NB4 (cell line): Measurements from ENCODE around the genes CT45A3 and RBMX.

DNA sequence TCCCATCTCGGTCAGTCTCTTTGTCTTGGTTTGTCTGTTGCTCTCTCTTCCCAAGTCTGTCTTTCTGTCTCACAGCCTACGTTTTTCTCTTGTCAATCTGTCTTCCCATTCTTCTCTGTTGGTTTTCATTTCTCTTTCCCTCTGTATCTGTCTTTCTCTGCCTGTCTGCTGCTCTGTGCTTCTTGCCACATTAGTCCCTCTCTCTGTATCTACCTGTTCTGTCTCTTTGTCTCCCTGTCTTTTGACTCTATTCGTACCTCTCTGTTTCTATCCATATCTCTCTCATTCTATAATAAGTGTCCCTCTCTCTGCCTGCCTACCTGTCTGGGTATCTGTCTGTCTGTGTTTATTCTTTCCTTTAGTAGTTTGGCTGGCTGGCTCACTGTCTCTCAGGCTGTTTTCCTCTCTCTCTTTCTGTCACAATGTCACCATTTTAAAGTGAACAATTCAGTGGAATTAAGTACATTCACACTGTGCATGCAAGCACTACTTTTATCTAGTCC is 152.3 kb downstream of the ENOX2 start:
- RRBS, result no CpG with 5 or more reads among the region's 3 CpGs

DNA sequence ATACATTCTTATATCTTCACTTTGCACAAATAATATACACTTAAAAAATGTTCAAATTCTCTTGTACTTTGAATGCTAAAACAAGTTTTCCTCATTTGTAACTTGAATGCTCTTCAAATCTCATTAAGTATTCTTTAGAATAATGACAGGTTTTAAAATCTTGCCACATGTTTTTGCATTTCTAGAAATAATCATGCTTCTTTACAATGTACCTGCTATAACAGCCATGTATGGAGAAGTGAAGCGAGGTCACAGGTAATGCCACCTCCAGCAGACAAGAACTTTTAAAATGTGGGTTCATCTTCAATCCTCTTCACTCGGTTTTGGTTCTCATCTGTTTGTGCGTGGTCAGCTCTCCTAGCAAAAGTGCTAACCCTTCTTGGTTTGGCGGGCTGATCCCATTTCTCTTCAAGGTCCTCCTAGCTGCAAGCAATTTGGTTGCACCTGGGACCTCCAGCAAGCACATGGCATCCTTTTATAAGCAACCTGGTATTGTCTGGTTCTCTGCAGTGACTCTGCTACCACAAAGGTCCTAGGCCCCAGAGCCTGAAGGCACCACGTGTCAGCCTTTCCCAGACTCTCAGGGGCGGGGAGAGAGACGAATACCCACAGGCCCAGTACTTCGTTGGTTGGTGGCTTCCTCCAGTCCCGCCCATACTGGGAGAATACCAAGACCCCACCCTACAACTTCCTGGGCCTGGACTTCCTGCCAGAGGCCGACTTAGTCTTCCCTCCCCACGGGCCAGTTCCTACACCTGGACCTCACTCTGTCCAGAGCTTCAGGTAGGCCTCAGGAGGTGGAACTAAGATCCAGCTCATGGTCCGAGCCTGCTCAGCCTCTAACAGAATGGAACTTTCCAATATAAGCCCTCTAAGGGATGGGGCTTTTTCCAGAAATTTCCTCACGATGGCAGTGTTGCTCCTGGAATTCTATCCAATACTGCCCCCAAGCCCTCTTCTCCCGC is 192.7 kb upstream of the STK26 start:
- RRBS, result no CpG with 5 or more reads among the region's 14 CpGs

GRCh38 chrX:132161380-132162461 is 33.9 kb upstream of the FRMD7 start:
- RRBS, result no CpG with 5 or more reads among the region's 37 CpGs

DNA sequence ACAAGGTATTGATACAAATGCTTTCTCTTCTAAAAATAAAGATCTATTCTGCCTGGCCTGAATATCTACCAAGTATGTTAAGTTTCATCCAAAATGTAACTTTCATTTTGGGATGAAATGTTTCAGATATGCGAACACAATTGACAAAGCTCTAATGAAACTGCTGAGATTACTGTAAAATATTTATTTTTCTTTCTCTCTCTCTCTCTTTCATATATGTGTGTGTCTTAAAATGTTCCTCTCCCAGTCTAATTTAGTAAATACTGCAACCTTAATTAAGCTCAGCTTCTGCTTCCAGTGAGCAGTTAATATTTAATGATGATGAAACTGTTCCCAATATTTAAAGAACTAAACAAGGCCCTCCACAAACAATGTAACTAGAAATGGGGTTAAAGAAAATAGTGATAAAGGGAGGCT is 71.9 kb downstream of the MBNL3 start:
- RRBS, result no CpG with 5 or more reads among the region's 1 CpG

- RRBS, result no CpG with 5 or more reads among the region's 2 CpGs
Measured at GRCh38 chrX:132565117-132565568, 76.3 kb upstream of the MBNL3 start.

GRCh38 chrX:133445562-133445888 is 30.2 kb upstream of the GPC4 start:
- RRBS, result no CpG with 5 or more reads among the region's 6 CpGs

- RRBS, result 74% methylated on average over 13 of the region's 57 CpGs
Measured at GRCh38 chrX:134172332-134173071, 64.5 kb upstream of the CCDC160 start.

DNA sequence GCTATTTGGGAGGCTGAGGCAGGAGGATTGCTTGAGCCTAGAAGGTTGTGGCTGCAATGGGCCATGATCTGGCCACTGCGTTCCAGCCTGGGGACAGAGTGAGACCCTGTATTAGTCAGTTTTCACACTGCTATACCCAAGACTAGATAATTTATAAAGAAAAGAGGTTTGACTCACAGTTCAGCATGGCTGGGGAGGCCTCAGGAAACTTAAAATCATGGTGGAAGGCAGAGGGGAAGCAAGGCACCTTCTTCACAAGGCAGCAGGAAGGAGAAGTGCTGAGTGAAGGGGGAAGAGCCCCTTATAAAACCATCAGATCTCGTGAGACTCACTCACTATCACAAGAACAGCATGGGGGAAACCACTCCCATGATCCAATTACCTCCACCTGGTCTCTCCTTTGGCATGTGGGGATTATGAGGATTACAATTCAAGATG is 31.9 kb upstream of the MOSPD1 start:
- RRBS, result no CpG with 5 or more reads among the region's 2 CpGs

DNA sequence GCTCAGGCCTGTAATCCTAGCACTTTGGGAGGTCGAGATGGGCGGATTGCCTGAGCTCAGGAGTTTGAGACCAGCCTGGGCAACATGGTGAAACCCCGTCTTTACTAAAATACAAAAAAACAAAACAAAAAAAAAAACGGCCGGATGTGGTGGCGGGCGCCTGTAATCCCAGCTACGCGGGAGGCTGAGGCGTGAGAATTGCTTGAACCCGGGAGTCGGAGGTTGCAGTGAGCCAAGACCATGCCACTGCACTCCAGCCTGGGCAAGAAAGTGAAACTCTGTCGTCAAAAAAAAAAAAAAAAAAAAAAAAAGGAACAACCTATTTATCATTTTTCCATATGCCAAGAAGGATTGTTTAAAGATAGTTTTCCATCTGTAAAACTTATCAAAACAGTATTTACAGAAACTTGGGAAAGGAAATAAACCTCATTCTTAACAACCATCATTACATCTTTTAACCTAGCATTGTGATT is 2.7 kb downstream of the INTS6L start:
- RRBS, result no CpG with 5 or more reads among the region's 13 CpGs

GRCh38 chrX:135768034-135768323 is at the start of gene CT45A3:
TSS of gene CT45A3 (minus strand) at chrX:135768191.
- RRBS, result no CpG with 5 or more reads among the region's 12 CpGs

- RRBS, result no CpG with 5 or more reads among the region's 9 CpGs
Measured at GRCh38 chrX:136030099-136031021, 45.1 kb downstream of the SLC9A6 start.

- RRBS, result no CpG with 5 or more reads among the region's 30 CpGs
Measured at GRCh38 chrX:136148176-136148883, 48.5 kb upstream of the FHL1 start.

- RRBS, result no CpG with 5 or more reads among the region's 6 CpGs
Measured at GRCh38 chrX:136175826-136176968, 20.6 kb upstream of the FHL1 start.

- RRBS, result no CpG with 5 or more reads among the region's 11 CpGs
Measured at GRCh38 chrX:136198813-136199873, 2.3 kb downstream of the FHL1 start.

DNA sequence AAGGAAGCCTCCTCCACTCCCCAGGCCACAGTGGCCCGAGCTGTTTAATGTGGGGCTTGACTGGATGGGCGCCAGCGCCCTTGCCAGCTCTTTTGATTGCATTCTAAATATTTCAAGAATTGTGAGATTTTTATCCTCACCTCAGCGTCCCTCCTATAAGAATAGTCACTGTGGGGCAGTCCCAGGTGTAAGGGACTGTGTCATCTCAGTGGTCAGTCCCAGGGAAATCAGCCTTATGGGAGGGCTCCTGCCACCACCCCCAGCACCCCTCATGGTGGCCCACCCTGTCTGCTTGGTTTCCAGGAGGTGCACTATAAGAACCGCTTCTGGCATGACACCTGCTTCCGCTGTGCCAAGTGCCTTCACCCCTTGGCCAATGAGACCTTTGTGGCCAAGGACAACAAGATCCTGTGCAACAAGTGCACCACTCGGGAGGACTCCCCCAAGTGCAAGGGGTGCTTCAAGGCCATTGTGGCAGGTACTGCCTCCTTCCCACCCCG is 9.9 kb downstream of the FHL1 start:
- RRBS, result no CpG with 5 or more reads among the region's 8 CpGs

DNA sequence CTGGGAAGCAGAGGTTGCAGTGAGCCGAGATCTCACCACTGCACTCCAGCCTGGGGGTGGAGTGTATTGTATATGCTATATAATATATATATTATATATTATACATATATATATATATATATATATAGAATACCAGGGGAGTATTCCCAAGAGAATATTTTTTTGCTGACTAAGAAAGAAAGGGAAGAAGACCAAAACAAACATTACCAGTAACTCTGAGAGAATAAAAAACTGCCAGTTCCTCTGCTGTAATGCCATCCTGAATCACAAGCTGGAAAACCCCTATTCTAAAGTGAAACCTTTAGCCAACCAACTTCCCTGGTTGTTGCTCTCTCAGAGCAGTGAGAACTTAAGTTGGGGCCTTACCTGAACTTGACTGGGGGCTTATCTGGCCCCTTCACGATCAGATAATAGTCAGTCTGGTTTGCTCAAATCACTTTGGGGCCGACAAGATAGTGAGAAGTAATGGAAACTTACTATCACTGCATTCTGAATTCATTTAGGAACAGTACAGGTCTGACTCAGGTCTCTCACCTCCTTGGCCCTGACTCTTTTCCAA is 62.3 kb downstream of the CD40LG start:
- RRBS, result no CpG with 5 or more reads among the region's 3 CpGs

- RRBS, result no CpG with 5 or more reads among the region's 3 CpGs
Measured at GRCh38 chrX:136873219-136874129, 7.1 kb downstream of the RBMX start.

- RRBS, result under 1% methylated on average over 10 of the region's 66 CpGs
Measured at GRCh38 chrX:136879709-136880831, at the start of gene RBMX. TSS of gene RBMX (minus strand) at chrX:136880725.

DNA sequence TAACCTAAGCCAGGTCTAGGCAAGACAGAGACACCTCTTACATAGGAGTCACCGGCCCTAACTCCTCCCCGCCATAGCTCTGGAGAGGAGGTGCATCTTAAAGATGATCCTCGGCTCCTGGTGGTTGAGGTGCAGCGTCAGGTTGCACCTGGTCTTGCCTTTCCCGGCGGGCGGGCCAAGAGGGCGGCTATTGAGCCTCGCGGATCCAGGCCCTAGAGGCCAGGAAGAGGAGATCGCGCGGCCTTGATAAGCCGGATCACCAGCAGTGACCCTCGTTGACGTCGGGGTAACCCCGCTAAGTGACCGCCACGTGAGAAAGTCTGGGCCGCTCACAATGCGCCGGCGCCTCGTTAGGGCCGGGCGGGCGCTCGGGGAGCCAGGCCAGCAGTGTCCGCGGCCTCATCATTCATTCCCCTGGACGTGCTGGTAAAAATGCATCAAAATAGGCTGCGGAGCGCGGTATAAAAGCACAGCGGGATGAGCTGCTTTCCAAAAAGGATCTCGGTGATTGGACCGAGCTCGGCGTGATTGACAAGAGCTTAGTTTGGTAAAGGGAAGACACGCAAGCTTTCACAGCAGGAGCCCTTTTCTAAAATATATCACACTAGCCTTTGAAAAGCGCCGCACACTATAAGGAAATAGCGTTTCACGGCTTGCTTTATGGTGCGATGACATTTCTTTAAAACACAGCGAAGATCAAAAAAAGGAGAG is 16.0 kb upstream of the ZIC3 start:
- RRBS, result 79% methylated on average over 13 of the region's 47 CpGs